Neural crest cell (in vitro differentiated cells): ENCODE results near the genes POLR1B, SLC20A1 and PSD4.

DNA sequence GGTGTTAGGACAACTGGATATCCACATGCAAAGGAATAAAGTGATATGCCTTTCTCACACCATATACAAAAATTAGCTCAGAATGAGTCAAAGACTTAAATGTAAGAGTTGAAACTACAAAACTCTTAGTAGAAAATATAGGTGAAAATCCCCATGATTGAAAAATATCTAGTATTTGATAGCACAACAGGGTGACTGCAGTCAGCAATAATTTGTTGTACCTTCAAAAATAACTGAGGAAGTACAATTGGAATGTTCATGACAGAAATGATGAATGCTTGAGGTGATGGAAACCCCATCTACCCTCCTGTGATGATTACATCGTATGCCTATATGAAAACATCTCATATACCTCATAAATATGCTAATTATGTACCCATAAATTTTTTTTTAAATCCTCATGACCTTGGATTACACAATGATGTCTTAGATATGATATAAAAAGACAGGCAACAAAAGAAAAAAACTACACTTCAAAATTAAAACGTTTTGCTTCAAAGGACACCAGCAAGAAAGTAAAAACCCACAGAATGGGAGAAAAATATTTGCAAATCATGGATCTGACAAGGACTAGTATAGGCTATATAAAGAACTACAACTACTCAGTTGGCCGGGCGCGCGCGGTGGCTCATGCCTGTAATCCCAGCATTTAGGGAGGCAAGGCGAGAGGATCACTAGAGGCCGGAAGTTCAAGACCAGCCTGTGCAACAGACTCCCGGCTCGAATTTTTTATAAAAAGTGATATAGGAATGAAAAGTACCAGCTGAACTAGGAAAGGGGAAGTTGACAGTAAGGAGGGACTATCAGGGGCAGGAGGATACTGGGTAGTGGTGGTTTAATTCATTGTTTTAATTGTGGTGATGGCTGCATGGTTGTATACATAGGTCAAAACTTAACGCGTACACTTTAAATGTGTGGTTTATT lies 1.2 kb upstream of the POLR1B start:
- PRO-cap = no peak

DNA sequence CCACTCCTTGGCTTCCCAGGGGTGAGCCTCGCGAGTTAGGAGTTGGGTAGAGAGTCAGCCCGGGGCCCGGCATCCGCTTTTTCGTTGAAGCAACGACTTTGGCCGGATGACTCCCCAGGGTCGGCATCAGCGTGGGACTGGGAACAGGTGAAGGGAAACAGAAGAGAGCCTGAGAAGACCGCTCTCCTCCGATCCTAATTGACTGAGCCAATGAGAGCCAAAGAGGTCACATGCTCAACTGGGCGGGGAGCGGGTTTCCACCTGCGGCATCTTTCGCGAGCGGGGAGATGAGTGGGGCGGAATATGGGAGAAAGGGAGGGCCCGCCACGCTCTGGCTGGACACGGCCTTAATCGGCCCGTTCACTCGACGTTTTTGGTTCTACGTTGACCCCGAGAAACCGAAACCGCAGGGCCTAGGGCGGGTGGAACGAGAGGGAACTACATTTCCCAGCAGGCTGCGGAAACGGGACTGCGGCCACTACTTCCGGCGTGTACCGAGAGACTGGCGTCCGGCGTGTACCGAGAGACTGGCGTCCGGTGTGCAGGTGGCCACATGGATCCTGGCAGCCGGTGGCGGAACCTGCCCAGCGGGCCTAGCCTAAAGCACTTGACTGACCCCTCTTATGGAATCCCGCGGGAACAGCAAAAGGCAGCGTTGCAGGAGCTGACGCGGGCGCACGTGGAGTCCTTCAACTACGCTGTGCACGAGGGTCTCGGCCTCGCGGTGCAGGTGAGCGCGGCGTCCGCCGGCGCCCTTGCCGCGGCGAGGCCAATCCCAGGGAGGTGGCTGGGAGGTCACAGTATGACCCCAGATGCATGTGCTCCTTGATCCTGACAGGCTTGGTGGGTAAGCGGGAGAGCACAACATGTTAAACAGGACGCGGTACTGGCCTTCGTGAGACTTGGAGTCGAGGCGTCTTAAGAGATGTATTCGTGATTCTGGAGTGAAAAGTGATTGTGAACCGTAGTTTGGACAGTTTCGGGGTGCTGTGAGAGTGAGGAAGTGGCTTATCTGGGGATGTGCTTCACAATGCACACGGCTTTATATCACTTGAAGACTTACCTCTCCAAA lies at the start of gene POLR1B:
Gene POLR1B, plus strand, starts transcription at position 524 of the 1,072 bp plus-strand sequence.
- PRO-cap = bidirectional peak, plus-strand start at position 220 of the sequence, minus-strand start at position 375 of the sequence

GRCh38 chr2:112645782-112646536 lies at the start of gene SLC20A1:
Gene SLC20A1 (plus strand): TSS chr2:112645939.
- PRO-cap = bidirectional peak, plus-strand start at chr2:112645939, minus-strand start at chr2:112645514; bidirectional peak, plus-strand start at chr2:112646434, minus-strand start at chr2:112646288

- PRO-cap = no peak
Observed at GRCh38 chr2:112666565-112666886, 20.8 kb downstream of the SLC20A1 start.

DNA sequence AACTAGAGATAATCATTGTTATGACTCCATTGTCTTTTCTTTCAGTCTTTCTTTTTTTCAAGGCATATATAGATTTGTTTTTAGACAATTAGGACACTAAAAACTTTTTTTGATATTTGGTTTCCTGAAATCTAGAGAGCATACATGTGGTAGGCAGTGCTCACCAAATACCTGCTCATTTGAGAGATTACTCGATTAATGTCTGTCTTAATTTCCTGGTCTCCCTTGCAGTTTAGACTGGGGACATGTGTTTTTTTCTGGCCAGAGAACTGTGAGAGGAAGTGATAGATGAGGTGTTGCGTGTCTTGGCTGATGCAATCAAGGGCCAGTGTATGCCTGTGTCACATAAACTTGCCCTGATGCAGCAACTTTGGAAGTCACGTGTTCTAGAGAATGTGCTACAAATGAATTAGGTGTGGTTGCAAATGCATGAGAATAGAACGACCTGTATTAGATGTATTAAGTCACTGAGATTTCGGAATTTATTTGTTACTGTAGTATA lies 9.8 kb upstream of the IL1A start:
- PRO-cap = no peak

- PRO-cap = no peak
Observed at GRCh38 chr2:112820185-112820883, 16.2 kb downstream of the IL1B start.

GRCh38 chr2:113010237-113010600 lies 5.0 kb downstream of the IL36A start:
- PRO-cap = no peak

- PRO-cap = no peak
Observed at GRCh38 chr2:113173327-113174356, at the start of gene PSD4. Gene PSD4 (plus strand): TSS chr2:113173971.

GRCh38 chr2:113182464-113183629 lies 9.1 kb downstream of the PSD4 start:
- PRO-cap = no peak

DNA sequence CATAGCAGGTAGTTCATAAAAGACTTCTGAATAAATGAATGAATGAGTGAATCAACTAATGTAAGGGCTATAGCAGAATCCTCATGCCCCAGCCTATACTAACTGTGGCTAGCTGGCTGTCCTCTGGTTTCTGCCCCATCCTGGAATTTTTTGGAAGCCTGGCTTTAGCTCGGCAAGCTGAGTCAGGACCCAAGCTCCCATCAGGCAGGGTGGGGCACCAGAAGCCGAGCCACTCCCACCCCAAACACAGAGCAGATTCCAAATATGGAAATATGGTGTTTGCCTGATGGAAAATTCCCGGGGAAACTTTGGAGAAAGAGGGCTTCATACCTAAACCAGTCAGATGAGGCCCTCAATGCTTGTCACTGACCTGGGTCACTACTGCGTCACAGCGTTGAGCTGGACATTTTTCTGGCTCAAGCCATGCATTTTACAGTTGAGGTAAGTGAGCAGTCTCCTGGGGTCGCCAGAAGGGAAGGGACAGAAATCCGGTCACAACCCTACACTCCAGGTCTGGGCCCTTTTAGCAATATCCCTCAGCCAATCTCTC lies 37.5 kb downstream of the PSD4 start:
- PRO-cap = no peak

DNA sequence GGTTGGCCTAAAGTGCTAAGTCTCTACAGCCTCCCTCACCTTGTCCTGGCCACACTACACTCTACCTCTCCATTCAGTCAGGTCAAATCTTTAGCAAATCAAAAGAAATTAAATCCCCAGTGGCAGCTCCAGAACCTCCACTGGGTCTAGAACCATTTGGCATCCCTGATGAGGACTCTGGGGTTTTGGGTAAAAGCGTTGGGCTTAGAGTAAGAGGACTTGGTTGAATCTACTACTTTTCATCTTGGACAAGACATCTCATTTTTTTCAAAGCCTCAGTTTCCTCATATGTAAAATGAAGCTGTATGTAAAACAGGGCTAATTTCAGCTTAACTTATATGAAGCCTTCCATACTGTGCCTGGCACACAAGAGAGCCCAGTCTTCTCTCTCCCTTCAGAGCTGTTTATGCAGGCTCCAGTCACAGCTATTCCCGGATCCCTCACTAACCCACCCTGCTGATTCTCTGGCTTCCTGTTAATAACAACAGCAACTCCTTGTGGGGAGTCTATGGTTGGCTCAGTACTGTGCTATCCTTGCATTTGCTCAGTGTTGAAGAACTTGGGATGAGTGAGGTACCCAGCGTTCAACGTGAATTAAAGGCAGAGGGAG lies 42.9 kb downstream of the PSD4 start:
- PRO-cap = no peak

GRCh38 chr2:113247542-113248200 lies 31.1 kb downstream of the PAX8 start:
- PRO-cap = no peak

GRCh38 chr2:113254562-113255079 lies 24.1 kb downstream of the PAX8 start:
- PRO-cap = no peak

GRCh38 chr2:113265427-113266676 lies 12.9 kb downstream of the PAX8 start:
- PRO-cap = no peak

GRCh38 chr2:113317525-113317916 lies 38.8 kb upstream of the PAX8 start:
- PRO-cap = no peak

DNA sequence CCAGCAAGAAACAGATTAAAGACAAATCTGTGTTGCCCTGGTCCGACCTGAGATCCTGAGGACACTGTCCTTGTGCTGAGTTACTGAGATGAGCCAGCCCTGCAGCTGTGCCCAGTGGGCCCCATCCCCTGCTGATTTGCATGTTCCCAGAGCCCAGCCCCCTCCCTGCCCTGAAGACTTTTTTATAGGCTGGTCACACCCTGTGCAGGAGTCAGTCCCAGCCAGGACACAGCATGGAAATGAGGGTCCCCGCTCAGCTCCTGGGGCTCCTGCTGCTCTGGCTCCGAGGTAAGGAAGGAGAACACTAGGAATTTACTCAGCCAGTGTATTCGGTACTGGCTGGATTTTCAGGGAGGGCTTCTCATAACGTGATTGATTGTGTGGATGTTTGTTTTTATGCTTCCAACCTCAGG lies 31.3 kb upstream of the ZNG1B start:
- PRO-cap = bidirectional peak, plus-strand start at position 214 of the sequence, minus-strand start at position 66 of the sequence

- PRO-cap = no peak
Observed at GRCh38 chr2:113542545-113542853, 44.0 kb downstream of the FOXD4L1 start.

DNA sequence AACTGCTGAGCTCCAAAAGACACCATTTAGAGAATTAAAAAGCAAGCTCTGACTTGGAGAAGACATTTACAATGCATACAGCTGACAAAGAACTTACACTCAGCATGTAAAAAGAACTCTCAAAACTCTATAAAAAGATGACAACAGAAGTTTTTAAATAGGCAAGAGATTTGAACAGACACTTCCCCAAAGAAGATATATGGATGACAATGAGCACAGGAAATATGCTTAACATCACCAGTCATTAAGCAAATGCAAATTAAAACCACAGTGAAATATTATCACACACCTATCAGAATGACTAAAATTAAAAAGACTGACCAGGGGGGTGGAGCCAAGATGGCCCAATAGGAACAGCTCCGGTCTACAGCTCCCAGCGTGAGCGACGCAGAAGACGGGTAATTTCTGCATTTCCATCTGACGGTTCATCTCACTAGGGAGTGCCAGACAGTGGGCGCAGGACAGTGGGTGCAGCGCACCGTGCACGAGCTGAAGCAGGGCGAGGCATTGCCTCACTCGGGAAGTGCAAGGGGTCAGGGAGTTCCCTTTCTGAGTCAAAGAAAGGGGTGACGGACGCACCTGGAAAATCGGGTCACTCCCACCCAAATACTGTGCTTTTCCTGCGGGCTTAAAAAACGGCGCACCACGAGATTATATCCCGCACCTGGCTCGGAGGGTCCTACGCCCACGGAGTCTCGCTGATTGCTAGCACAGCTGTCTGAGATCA lies 28.9 kb downstream of the RABL2A start:
- PRO-cap = unidirectional peak, plus-strand start at position 411 of the sequence

- PRO-cap = no peak
Observed at GRCh38 chr2:113754903-113755370, 1.5 kb downstream of the SLC35F5 start.

DNA sequence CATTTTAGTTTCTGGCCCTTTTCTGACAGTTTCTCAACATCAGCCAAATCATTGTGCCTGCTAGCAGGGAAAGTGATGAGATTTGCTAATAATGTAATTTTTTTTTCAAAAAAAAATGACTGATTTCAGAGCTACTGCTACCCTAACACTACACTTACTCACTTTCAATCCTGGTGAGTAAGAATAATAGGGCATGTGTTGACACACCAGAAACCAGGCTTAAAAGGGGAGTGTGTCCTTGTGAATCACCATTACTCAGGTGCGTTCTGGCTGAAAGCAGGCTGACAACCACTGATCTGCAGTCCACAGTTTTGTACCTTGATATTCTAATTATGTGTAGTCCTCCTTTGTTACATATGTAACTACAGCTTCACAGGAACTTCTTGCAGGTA lies 40.9 kb upstream of the ACTR3 start:
- PRO-cap = no peak